ENCODE measurements around the genes SUOX, SMARCC2 and CNPY2.

- RRBS, result 2% methylated on average over 2 of the region's 15 CpGs
Measured at GRCh38 chr12:55737687-55738919, 4.8 kb upstream of the GDF11 start.

GRCh38 chr12:55829896-55831130, 926 bp upstream of the DNAJC14 start:
- RRBS, result 11% methylated on average over 8 of the region's 57 CpGs

DNA sequence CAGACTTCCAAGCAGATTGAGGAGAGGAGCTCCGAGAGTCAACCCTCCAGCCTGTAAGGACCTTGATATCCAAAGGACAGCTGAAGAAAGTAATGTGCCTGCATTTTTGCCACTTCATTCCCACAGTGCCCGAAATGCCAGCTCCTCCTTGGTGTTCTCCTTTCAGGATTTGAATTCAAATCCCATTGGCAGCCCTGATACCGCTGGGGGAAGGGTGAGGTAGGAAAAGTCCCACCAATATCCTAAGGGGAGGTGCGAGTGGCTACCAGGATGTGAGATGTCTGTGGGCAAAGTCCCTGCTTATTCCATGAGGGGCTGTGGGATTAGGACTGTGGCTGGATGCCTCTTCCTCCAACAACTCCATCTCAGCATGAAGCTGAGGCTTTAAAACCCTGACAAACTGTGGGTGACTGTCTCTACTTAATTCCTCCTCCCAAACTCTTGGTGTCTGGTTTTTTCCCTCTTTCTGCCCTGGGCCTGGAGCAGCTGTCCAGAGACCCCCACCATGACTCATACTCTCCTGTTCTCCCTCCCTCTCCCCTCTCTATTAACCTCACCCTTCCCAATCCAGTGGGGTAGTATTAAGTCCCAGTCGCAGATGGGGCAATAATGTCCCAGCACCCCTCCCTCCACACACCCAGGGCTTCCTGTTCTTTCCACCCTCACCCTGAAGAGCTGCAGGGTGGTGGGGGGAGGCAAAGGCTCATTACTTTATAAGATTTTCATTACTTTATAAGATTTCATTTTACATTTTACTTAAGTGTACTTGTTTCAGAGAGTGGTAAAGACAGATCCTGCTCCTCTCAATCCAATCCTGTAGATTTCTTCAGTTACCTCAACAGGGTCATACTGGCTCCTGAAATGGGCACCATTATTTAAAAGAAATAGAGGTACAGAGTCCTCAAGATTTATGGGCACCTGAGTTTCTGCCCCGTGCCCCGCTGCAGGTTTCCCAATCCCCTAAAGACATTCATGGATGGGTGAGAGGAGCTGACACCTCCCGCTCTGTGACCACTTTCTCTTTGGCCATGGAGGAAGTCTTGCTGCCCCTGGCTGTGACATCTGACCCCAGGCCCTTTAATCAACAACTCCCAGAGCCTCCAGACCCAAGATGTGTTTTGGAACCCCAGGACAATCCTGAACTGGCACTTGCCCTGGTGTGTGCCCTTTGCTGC, 2.1 kb upstream of the DNAJC14 start:
- RRBS, result no CpG with 5 or more reads among the region's 8 CpGs

GRCh38 chr12:55926198-55926707, 1.4 kb downstream of the PYM1 start:
- RRBS, result no CpG with 5 or more reads among the region's 9 CpGs

DNA sequence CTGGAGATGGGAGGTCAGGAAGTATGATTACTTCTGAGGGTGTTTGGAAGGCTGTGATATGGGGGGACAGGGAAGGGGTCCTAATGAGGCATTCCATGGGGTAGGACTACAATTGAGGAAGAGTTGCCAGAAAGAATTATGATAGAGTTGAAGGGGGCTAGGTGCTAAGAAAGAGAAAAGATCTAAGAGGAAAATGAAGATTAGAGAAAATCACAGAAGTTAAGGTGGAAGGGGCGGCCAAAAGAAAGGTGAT, 7.8 kb downstream of the PMEL start:
- RRBS, result no CpG with 5 or more reads among the region's 1 CpG

- RRBS, result no CpG with 5 or more reads among the region's 29 CpGs
Measured at GRCh38 chr12:55973199-55973890, 533 bp upstream of the RAB5B start.

GRCh38 chr12:55992553-55993242, 4.4 kb upstream of the SUOX start:
- RRBS, result no CpG with 5 or more reads among the region's 5 CpGs

DNA sequence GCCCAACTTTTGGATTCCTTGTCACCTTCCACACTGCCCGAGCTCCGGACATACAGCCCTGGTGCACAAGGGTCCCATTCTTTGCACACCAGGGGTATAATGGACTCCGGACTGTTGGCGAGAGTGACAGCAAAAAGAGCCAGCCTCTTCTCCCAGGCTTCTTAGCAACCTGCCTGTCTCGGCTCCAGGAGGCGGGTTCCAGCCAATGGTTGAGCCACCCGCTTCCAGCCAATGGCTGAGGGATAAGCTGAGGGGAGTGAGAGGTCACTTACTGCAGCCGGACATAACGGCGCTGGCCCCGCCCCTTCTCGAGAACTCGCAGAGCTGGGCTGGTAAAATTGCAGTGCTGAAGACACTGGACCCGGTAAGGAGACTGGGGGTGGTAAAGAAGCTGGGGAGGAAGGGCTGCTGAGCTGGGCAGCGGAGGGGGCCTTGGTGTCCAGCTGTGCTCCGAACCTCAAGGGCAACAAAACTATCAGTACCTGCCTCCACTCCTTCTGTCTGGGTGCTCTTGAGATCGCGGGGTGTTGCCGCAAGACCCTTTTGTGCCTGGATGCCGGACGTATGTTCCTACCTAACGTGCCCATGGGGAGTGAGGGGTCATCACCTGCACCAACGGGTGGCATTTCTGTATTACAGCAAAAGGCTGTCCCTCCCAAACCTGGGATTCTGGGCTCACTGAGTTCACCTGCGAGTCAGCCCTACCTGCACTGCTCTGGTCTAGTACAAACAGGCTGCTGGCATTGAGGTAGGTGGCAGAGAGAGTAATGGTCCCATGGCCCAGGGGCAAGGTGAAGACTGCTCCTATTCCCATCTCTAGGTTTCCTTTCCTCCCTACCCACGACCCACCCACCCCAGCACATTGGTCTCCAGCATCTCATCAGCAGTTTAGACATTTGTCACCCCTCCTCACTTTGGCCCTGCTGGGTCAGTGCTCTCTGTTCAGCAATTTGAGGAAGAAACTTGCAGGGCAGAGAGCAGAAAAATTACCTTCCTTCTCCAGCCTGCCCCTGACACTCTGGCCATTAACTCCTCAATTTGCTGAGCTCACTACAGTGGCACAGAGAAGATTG, at the start of gene SUOX:
TSS of gene SUOX (plus strand) at position 301 of the 1,073 bp plus-strand sequence.
- RRBS, result 1% methylated on average over 9 of the region's 25 CpGs

GRCh38 chr12:56129792-56130330, 1.8 kb downstream of the ESYT1 start:
- RRBS, result no CpG with 5 or more reads among the region's 19 CpGs

GRCh38 chr12:56143602-56144849, 8.4 kb upstream of the MYL6B start:
- RRBS, result no CpG with 5 or more reads among the region's 15 CpGs

GRCh38 chr12:56158535-56159434, 626 bp downstream of the MYL6 start:
- RRBS, result no CpG with 5 or more reads among the region's 13 CpGs

GRCh38 chr12:56162969-56163254, 4.8 kb downstream of the MYL6 start:
- RRBS, result no CpG with 5 or more reads among the region's 6 CpGs

GRCh38 chr12:56171140-56171674, 13.0 kb downstream of the MYL6 start:
- RRBS, result no CpG with 5 or more reads among the region's 7 CpGs

DNA sequence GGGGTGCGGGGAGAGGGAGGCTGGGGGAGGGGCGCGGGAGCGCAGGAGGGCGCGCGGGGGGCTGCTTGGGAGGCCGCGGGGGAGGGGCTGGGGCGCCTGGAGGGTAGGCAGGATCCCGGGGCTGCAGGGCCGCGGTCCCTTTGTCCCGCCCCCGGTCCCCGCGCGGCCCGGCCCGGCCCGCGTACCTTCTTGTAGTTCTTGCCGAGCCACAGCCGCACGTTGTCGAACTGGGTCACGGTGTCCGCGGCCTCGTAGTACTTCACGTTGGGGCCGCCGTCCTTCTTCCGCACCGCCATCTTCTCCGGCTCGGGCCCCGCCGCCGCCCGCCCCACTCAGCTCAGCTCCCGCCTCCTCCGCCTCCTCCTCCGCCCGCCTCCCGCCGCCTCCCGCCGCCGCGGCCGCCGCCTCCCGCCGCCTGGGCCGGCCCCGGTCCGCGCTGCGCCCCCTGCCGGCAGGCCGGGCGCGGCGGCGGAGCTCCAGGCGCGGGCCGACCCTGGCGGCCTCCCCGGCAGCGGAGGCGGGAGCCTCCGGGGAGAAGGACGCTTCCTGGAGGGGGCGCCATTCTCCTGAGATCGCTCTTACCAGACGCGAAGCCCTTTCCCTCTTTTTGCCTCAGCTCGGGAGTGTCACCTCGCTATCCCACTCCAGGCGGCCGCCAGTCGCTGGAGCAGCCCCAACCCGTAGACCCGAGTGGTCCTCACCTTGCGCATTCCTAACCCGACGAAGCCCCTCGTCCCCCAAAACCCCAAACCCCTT, at the start of gene SMARCC2:
TSS of gene SMARCC2 (minus strand) at position 318 of the 756 bp plus-strand sequence.
- RRBS, result 1% methylated on average over 15 of the region's 90 CpGs

GRCh38 chr12:56228821-56229700, 790 bp upstream of the SLC39A5 start:
- RRBS, result no CpG with 5 or more reads among the region's 18 CpGs

GRCh38 chr12:56315801-56316372, at the start of gene CNPY2:
TSS of gene CNPY2 (minus strand) at chr12:56315988.
- RRBS, result under 1% methylated on average over 23 of the region's 47 CpGs

GRCh38 chr12:56488461-56488718, 429 bp upstream of the GLS2 start:
- RRBS, result 82% methylated on average over 10 of the region's 23 CpGs

DNA sequence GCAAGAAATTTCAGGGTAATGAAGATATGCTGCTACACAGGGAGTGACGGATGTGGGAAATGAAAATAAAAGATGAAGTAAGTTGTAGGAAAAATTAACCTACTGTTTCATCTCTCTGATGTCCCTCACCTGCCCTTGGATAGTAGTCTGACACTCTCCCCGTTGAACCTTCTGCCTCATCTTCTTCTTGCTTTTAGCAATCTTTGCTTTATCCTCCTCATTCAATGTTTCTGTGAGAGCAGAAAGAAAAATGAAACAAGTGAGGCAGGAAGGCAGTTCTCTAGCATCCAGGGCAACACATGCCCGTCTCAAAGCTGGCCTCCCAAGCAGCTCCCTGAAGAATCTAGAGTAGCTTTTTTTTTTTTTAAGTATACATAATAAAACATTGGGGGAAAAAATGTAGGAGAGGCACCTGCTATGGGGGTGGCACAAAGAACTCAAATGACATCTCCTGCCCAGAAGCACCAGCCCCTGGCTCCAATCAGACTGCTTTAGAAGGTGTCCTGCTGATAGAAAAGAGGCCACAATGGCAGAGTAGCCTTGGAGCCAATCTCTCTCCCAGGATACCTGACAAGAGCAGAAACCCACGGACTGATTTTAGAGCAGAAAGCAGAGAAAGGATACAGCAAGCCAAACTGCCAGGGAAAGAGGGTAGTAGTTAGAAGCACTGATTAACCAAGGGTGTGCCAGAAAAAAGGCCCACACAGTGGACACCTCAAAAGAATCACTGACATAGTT, 23.5 kb downstream of the BAZ2A start:
- RRBS, result no CpG with 5 or more reads among the region's 4 CpGs

- RRBS, result no CpG with 5 or more reads among the region's 8 CpGs
Measured at GRCh38 chr12:56643171-56644017, 2.4 kb downstream of the ATP5F1B start.

Data from CMK (cell line).